GM06990 (cell line): ENCODE measurements around a stretch of chr12.

GRCh38 chr12:114402897-114403581 is 2.9 kb downstream of the TBX5 start:
- RRBS = 11% methylated on average over 5 of the region's 41 CpGs

DNA sequence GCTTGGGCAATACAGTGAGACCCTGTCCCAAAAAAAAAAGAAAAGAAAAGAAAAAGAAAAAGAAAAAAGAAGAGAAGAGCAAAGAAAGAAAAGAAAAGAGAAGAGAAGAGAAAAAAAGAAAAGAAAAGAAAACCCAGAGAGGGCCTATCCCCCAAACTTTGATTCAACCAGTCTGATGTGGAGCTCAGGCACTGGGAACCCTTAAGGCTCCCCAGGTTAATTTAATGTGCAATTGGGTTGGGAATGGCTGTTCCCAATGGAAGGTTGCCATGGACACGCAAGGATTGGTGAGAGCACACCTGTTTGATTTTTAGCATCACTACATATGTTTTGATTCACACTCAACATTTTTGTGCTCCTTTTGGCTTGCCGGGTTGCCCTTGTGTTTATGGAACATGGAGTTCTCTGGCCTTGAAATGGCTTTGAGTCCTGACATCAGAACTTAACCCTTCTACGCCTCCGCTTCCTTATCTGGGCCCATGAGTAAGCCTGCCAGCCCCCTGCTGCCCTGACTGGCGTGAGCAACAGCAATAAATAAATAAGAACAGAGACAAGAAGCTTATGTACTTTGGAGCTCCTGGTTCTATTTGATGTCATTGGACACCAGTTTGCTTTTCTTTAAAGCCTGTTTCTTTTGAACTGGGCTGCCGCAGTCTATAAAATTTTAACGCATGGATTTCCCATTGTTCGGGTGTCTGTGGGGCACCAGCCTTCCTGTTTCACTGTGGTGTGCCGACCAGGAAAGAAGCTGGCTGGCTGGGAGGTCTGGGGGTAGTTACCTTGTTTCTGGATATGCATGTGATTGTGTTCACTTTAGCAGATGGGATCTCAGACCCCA is 28.0 kb downstream of the TBX3 start:
- RRBS = no CpG with 5 or more reads among the region's 9 CpGs

- RRBS = no CpG with 5 or more reads among the region's 6 CpGs
Observed at GRCh38 chr12:114656611-114657203, 27.3 kb downstream of the TBX3 start.

DNA sequence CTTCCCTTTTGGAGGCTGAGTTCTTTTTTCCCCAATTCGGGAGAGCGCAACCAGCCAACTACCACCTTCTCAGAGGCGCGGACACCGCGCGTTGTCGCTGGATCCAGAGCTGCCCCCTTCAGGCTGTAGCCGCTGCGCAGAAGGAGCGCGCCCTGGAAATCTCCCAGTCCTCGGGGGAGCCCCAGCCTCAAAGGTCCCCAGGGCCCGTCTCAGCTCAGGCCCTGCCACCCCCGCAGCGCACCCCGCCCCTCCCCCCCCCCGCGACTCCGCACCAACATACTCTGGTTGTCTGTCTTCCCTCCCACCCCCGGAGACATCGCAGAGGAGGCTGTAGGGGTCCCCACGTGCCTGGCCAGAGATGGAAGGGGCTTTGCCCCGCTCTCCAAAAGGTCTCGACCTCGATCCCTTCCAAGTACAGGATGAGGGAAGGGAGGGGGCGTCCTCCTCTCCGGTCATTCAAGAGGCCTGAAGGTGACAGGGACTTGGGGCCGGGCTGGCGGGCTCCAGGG is 15.3 kb downstream of the TBX3 start:
- RRBS = no CpG with 5 or more reads among the region's 30 CpGs

DNA sequence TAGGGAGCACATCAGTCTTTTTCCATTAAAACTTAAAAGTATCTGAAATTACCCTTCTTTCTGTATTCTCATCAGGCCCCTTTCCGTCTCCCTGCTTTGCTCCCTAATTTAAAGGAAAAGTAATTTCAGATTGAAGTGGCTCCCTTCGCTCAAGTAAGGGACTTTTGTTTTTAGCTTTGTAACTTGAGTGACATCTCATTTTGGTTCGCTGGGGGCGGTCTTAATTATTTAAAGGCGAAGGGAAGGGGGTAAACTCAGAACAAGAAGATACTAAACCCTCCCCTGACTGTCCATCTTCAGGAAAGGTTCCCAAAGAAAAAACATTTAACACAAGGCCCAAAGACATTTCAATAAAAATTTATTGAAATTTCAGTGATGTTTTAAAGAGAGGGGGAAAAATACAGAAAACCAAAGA is 14.1 kb downstream of the TBX3 start:
- RRBS = no CpG with 5 or more reads among the region's 5 CpGs

DNA sequence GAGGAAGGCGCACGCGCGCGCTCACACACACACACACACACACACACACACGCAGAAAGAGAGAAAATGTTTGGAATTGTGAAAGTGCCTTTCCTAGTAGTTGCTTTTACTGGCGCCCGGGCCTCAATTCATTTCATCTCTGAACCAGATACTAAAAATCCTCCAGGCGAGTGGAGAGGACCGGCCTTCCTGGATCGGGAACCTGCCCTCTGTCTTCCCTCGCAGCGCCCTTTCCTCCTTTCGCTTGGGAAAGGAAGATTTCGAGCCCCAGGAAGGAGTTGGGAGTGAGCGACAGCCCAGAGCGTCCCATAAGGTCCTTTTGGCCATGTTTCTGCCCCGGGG is 7.8 kb upstream of the TBX3 start:
- RRBS = 16% methylated on average over 1 of the region's 18 CpGs

- RRBS = no CpG with 5 or more reads among the region's 3 CpGs
Observed at GRCh38 chr12:114804237-114804565, 120.2 kb upstream of the TBX3 start.

DNA sequence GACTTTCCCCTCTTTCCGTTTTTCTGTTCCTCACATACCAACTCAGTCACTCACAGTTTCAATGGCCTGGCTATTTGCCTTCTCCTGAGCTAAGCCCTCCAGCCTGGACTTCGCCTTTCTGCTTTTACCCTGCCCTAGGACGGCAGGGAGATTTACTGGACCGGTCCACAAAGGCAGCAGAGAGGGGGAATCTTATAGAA is 219.1 kb upstream of the TBX3 start:
- RRBS = no CpG with 5 or more reads among the region's 4 CpGs

DNA sequence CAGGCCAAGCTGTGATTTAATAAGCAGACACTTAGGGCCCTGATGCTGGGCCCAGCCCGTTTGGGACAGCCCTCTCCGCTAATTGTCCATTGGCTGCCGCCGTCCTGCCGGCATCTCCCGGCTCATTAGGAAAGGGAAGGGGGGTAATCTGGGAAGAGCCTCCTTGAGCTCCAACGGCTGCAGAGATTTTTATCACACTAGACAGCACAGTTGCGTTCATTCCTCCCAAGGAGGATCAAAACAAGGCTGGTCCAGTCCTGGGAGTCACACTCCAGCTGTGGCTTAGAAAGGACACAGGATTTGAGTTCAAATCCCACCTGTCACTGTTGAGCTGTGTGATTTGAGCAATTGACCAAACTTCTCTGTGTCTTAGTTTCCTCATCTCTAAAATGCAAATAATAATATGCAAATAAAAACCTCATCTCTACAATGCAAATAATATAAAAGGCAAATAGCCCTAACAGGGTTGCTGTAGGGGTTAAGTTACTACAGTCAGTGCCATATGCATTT is 653.3 kb downstream of the MED13L start:
- RRBS = no CpG with 5 or more reads among the region's 8 CpGs

DNA sequence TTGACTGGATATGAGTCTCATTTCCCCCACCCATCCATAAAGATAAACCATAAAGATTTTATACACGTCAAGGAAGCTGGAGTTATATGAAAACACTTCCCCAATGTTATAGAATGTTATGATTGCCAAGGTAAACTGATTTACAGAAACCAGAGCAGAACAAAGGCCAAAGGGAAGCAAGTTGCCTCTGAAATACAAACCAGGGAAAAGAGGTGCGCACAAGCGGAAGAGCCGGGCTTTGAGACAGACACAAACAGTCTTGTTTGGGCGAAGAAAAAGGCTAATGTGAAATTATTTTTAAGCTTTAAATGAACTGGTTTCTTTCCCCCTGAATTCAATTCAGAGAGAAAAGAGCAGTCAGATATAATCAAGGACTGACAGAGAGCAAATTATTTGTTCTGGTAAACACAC is 536.7 kb downstream of the MED13L start:
- RRBS = no CpG with 5 or more reads among the region's 5 CpGs

DNA sequence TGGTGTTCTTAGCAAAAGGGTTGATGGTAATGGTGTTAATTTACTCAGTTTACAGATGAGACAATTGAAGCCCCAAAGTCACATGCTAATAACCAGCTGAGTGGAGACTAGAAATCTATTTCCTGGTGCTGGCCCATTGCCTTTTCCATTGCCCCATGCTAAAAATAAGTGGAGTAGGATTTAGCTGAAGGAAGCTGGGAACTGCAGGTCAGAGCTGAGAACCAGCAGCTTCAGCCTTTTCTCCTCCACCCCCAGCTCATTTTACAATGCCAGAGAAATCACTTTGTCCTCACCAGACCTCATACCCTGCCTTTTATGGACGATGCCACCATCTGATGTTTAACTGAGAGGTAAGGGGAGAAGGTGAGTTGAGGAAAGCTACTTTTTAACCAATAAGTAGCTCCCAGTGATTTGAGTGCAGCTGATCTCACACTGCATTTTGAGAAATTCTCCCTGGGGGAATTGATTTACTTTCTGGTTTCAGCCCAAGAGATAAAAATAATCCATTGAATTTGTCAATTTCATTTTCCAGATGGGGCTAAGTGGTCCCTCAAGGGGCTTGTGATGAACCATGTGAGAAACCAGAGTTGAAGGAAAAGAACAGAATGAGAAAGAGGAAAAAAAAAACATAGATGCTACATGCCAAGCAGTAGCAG is 516.3 kb downstream of the MED13L start:
- RRBS = no CpG with 5 or more reads among the region's 1 CpG

DNA sequence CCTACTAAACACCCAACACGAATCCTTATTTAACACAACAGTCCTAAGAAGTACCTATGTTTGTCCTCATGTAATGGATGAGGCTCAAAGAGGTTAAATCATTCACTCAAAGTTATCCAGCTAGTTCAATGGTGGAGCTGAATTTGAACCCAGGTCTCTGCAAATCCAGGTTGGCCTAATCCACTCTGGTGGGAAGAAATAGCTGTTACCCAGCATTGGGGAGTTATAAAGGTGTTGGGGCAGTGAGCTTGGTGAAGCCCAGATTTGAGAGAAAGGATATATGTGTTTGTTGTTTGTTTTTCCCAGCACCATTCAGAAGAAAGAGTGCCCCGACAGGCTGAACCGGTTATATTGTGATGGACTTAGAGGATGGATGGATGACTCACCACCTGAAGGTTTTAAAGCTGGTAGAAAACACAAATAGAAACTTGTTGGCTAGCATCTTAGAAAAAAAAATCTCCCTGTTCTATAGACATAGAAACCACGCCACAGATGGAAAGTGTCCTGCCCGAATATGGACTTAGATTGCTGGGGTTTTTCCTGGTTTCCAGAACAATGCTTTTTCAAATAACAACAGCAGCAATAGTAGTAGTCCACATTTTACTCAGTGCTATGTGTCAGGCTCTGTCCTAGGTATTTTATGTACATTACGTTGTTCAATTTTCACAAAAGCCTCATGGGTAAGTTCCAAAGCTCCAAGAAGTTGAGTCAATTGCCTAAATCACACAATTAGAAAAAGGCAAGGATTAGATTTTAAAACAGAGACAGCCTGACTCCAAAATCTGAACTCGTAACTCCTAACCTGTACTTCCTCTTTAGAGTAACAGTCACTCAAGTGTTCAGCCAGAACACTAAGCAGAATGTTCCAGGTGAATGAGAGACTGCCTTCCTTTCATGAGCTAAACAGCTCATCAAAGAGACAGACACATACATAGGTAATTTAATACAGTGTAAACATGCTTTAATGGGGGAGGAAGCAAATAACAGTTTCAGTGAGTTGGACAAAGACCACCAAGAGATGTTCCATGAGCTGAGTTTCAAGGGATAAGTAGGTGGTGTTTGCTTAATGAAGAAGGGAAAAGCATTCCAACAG is 404.4 kb downstream of the MED13L start:
- RRBS = no CpG with 5 or more reads among the region's 7 CpGs

DNA sequence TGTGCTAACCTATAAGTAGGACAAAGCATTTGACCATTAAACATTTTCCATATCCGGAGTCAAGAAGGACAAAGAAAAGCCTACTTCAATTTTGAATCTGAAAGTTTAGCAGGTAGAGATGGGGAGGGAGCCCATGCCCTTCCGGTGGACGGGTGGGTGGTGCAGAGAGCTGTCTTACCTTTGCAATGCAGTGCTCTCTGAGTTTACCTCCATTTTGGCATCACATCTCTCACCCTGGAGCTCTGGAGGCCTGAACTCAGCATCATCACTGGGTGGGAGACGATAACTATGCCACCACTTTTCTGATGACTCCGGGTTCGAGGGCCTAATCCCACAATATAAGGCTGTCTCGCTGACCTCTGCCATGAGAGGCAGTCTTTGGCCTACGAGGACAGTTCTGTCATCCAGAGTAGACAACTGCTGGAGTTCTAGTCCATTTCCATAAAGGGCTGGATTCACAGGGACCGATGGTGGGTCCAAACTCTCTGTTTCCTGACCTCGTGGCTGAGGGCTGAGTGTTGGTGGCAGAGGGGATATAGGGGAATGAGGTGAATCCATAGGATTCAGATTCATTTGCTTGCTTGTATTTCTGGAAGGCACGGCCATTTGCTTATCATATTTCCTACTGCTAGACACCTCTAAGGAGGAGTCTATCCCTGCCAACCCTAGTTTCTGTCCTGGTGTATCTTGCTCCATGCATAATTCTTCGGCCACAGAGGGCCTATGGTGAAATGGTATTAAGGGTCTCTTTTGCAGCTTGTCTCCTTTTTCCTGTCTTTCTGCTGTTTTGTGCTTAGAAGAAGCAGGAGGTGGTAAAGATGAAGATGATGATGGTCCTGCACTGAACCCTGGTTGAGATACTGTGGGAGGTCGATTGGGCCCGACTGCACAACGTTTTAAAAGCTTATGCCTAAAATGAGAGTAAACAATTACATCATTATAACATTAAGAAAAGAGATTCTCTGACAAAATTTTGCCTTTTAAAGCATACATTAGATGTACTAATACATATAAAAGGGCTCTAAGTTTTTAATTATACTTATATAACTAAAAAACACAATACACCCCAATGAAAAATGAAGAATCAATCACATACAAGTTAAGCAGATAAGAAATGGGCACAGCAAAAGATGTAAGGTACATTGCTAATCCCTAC is 268.9 kb downstream of the MED13L start:
- RRBS = 94% methylated on average over 2 of the region's 15 CpGs

DNA sequence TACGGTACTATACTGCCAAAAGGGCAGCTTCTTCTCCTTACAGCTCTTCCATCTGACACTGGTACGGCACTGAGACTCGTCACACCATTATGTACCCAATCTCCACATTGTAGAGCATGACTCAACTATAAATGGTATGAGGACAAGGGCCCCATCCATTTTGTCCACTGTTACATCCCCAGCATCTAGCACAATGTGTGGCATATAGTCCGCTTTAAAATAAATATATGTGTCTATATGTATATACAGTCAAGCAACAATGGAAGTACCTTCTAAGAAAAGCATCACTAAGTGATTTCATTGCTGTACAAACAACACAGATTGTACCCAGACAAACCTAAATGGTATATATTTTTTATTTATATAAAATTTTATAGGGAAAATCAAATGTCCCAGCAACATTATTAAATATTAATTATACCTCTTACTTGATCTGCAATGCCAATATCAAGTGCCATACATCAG is 212.8 kb downstream of the MED13L start:
- RRBS = no CpG with 5 or more reads among the region's 4 CpGs

- RRBS = no CpG with 5 or more reads among the region's 10 CpGs
Observed at GRCh38 chr12:116170617-116171490, 106.6 kb downstream of the MED13L start.

GRCh38 chr12:116202107-116203444 is 74.9 kb downstream of the MED13L start:
- RRBS = no CpG with 5 or more reads among the region's 9 CpGs

GRCh38 chr12:116267299-116268029 is 10.0 kb downstream of the MED13L start:
- RRBS = no CpG with 5 or more reads among the region's 5 CpGs

GRCh38 chr12:116276326-116276531 is 1.3 kb downstream of the MED13L start:
- RRBS = no CpG with 5 or more reads among the region's 12 CpGs

- RRBS = no CpG with 5 or more reads among the region's 4 CpGs
Observed at GRCh38 chr12:116324660-116325261, 47.3 kb upstream of the MED13L start.

DNA sequence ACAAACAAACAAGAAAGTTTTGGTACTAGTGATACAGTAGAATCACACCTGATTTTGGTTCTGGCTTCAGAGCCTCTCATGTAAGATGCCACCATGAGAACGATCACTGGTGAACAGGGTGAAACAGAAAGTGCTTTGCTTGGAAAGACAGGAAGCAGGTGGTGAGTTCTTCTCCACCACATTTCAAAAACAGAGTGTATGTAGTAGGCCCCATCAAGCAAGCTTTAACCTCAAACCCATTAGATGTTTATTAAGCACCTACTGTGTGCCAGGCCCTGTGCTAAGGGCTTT is 47.7 kb upstream of the MED13L start:
- RRBS = no CpG with 5 or more reads among the region's 1 CpG